AG04449 (cell line): ENCODE data around the genes TOMM7, KLHL7 and NPVF.

DNA sequence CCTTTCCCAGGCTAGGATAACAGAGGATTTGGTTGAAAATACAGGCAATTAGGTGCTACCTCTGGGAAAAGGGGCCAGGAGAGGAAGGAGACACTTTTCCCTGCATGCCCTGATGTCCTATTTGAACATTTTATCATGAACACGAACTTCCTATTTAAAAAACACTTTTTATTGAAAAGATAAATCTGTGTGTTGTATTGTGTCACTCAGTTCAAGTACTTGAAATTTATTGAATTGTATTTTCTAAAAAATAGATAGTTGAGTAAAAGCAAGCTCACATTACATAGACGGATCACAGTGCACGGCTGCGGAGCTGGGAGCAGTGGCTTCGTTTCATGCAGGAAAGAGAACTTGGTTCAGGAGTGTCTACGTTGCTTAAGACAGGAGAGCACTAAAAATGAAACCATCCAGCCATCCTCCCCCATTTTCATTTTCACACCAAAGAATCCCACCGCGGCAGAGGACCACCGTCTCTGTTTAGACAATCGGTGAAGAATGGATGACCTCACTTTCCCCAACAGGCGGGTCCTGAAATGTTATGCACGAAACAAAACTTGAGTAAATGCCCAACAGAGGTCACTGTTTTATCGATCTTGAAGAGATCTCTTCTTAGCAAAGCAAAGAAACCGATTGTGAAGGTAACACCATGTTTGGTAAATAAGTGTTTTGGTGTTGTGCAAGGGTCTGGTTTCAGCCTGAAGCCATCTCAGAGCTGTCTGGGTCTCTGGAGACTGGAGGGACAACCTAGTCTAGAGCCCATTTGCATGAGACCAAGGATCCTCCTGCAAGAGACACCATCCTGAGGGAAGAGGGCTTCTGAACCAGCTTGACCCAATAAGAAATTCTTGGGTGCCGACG, 1.5 kb upstream of the IL6 start:
- RRBS = no CpG with 5 or more reads among the region's 16 CpGs

DNA sequence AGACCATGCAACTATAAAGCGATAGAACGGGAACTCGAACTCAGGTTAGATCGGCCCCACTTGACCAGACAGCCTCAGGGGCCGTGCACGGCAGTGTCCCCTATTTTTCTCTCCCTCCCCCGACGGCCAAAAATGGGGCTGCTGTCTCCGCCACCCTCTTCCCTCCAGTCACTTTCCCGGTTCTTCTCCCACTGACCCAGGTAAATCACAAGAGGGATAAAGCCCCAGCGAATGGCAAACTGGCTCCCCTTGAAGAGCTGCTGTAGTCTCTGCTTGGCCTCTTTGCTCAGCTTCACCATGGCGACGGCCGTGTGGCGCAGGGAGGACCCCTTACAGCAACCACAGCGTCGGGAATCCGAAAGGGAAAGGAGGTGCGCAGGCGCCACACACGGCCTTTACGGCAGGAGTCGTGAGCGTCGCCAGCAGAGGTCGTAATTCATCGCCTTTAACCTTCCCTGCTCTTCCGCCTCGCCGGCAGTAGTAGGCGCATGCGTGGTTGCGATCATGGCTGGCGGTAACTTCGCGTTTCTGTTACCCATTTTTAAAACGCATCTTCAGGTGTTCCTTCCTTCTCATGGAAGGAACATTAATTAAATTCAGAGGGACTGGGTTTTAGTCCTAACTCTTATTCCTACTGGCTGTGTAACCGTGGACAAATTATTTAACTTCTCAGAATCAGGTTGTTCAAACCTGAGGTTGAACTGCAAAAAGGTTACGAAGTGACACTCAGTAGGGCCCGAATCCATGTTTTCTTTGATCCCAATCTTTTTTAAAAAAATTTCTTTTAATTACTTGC, at the start of gene TOMM7:
Gene TOMM7, minus strand, starts transcription at position 369 of the 796 bp plus-strand sequence.
- RRBS = no CpG with 5 or more reads among the region's 40 CpGs

GRCh38 chr7:22859588-22860858, 37.4 kb upstream of the TOMM7 start:
- RRBS = no CpG with 5 or more reads among the region's 8 CpGs

DNA sequence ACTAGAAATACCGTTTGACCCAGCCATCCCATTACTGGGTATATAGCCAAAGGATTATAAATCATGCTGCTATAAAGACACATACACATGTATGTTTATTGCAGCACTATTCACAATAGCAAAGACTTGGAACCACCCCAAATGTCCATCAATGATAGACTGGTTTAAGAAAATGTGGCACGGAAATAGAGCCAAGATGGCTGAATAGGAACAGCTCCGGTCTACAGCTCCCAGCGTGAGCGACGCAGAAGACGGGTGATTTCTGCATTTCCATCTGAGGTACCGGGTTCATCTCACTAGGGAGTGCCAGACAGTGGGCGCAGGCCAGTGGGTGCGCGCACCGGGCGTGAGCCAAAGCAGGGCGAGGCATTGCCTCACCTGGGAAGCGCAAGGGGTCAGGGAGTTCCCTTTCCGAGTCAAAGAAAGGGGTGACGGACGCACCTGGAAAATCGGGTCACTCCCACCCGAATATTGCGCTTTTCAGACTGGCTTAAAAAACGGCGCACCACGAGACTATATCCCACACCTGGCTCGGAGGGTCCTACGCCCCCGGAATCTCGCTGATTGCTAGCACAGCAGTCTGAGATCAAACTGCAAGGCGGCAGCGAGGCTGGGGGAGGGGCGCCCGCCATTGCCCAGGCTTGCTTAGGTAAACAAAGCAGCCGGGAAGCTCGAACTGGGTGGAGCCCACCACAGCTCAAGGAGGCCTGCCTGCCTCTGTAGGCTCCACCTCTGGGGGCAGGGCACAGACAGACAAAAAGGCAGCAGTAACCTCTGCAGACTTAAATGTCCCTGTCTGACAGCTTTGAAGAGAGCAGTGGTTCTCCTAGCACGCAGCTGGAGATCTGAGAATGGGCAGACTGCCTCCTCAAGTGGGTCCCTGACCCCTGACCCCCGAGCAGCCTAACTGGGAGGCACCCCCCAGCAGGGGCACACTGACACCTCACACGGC, 21.9 kb upstream of the HYCC1 start:
- RRBS = no CpG with 5 or more reads among the region's 37 CpGs

DNA sequence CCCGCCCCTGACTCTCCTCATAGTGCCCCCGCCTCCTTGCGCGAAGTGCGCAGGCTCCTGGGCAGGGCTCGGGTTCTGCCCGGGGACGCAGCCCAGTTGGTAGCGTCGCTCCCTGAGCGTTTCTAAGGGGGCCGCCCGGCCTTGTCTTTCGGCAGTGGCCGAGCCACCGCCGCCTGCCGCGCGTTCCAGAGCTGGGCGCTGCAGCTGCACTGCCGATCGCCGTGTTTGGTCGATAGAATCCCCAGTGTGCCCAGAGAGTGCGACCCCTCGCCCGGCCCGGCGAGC, at the start of gene KLHL7:
Gene KLHL7, plus strand, starts transcription at position 71 of the 285 bp plus-strand sequence.
- RRBS = 1% methylated on average over 7 of the region's 30 CpGs

GRCh38 chr7:23211429-23211941, 29.6 kb downstream of the NUP42 start:
- RRBS = no CpG with 5 or more reads among the region's 13 CpGs

DNA sequence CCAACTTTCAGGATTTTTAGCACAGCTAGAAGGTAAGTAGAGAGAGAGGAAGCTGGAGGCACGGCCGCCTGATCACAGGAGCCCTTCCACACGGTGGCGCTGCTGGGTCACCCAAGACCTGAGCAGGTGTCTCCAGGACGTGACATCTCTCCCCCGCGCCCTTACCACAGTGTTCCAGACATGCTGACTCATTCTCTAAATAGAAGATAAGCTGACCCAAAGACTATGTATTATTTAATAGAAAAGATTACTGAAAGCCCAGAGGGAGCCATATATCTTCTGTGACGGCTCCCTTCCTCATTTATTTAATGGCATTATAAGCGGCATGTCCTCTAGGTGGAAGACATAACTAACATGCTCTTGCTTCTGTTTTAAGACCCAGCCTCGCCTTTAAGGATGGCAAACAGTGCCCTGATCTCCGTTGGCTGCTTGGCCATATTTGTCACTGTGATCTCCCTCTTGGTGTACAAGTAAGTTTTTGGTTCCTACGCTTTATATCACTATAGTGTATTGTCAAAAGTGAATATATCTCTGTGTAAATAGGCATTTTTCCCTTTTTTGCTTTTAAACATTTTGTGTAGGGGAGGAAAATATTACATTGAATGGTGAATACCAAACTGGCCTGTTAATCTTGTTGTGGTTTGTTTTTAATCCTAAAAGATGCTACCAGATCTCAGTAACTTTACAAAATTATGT, 25.8 kb upstream of the MALSU1 start:
- RRBS = no CpG with 5 or more reads among the region's 12 CpGs

DNA sequence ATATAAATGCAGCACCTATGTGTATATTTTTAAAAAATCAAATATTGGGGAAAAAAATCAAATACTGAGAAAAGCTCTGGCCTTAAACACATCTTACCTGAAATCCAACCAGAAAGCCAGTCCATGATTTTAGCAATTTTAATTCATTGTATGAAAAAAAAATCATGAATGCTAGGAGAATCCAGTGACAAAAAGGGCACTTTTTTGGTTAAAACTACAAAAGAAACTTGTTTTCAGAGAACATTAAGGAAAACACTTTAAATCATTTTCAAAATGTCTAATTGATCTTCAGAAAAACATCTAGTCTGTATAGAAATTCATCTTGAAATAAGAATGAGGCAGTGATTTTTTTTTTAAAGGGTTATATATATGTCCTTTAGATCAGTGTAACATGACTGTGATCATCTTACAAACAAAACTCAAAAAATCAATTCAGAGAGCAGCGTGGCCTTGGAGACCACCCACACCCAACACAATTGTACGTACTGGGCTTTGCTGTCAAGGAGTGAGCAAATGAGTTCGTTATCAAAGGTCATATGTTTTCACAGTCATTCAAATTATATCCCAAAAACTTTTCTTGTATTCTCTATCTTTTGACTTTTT, 11.4 kb downstream of the MALSU1 start:
- RRBS = no CpG with 5 or more reads among the region's 3 CpGs

DNA sequence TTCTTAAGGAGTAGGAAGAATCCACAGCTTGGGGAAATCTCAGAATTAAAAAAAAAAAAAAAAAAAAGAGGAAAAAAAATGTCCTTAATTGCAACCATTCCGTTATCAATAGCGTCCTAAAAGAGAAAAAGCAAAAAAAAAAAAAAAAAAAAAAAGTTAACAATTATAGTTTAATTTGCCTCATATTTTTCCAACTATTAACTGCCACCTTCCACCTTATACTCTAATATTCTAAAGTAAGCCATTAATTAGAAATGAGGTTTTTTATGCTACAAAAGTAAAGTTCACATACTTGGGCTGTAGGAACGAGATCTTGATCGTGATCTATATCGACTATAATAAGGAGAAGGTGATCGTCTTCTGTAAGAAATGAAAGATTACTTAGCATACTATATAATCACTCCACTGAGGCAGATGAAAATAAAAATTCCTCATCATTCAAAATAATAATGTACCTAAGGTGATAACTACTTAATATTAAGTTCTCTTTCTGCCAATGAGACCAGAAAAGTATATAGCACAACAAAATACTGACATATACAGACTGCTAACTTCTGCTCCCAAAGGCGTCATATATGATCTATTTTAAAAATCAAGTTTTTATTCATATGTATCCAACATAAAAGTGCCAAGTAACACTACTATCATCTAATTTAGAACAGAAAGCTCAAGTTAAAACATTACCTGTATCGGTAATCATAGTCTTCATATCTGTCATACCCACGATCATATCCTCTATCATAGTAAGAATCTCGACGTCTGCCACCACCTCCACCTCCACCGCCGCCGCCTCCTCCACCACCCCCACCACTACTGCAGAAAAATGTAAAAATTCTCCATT, 26.1 kb downstream of the TRA2A start:
- RRBS = no CpG with 5 or more reads among the region's 14 CpGs

DNA sequence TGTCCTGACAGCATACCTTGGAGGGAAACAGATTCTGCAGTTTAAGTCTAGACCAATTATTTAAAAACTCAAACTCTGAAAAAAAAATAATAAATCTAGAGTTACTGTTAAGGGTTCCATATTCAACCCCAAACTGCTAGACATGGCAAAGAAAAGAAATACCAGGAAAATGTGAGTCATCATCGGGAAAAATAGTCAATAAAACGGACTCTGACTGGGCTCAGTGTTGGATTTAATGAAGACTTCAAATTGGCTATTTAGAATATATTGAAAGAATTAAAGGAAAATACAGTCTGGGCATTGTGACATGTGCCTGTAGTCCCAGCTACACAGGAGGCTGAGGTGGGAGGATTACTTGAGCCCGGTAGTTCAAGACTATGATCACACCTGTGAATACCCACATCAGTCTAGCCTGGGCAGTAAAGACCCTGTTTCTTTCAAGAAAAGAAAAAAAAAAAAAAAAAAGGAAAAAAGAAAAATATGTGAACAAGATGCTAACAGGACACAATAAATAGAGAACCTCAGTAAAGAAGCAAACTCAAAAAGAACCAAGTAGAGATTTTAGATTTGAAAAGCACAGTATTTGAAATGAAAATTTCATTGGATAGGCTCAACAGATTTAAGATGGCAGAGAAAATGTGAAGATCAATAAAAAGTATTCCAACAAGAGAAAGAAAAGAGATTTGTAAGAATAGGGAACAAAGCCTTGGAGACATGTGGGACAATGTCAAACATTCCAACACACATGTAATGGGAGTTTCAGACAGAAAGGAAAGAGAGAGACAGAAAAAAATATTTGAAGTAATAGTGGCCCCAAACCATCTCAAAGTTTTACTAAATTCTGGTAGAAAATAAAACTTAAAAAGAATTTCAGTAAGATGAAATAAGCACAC, 30.8 kb downstream of the PALS2 start:
- RRBS = no CpG with 5 or more reads among the region's 3 CpGs

GRCh38 chr7:24833937-24834935, 77.0 kb upstream of the GSDME start:
- RRBS = 82% methylated on average over 7 of the region's 29 CpGs

DNA sequence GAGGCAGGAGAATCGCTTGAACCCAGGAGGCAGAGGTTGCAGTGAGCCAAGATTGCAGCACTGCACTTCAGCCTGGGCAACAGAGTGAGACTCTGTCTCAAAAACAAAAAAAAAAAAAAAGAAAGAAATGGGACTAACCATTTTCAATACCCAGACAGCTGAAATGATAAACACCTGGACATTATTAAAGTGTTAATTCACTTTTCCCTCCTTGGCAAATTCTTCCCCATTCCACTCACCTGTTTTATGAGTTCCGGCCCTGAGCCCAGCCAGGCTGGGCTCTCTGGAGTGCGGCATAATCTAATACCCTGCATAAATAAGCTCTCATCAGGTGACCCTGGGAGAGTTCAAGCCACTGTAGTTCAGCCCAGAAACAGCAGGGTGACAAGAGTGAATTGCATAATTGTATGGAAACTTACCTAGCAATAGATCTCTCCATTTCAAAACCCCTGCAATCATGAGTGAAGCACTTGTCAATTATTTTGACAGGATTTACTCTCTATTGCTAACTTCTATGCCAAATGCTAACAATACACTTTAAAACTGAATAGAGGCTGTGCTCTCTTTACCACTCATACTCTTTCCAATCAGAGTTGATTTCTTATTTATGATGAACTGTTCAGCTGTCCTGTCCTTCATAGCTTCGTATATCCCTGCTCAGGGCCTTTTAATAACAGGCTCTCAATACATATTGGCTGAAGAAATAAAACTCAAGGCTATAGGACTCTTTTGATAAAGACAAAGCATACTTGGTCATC, 94.7 kb downstream of the OSBPL3 start:
- RRBS = no CpG with 5 or more reads among the region's 4 CpGs

GRCh38 chr7:25047704-25048224, 67.8 kb upstream of the OSBPL3 start:
- RRBS = no CpG with 5 or more reads among the region's 17 CpGs

GRCh38 chr7:25112191-25112808, 12.8 kb downstream of the CYCS start:
- RRBS = no CpG with 5 or more reads among the region's 7 CpGs

GRCh38 chr7:25117535-25118392, 7.3 kb downstream of the CYCS start:
- RRBS = no CpG with 5 or more reads among the region's 10 CpGs

DNA sequence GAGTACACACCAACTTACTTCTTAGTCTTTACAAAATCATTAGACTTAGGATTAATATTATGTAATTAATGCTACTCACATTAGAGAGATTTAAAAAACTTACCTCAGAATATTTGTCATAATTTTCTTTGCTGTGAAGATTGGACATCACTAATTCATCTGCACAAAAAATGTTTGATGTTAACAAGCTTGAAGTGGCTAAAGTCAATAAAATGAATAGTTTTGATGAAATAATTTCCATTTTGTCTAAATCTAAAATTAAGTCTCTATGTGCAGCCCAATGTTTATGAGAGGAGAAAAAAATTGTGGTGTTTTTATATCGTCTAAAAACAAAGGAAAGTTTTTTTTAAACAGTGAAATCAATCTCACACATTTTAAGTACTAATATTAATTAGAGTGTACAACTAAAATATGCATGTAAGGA, at the start of gene NPVF:
Gene NPVF, minus strand, starts transcription at position 288 of the 424 bp plus-strand sequence.
- RRBS = no CpG with 5 or more reads among the region's 1 CpG

GRCh38 chr7:25495259-25495678, 267.0 kb upstream of the NPVF start:
- RRBS = no CpG with 5 or more reads among the region's 10 CpGs

DNA sequence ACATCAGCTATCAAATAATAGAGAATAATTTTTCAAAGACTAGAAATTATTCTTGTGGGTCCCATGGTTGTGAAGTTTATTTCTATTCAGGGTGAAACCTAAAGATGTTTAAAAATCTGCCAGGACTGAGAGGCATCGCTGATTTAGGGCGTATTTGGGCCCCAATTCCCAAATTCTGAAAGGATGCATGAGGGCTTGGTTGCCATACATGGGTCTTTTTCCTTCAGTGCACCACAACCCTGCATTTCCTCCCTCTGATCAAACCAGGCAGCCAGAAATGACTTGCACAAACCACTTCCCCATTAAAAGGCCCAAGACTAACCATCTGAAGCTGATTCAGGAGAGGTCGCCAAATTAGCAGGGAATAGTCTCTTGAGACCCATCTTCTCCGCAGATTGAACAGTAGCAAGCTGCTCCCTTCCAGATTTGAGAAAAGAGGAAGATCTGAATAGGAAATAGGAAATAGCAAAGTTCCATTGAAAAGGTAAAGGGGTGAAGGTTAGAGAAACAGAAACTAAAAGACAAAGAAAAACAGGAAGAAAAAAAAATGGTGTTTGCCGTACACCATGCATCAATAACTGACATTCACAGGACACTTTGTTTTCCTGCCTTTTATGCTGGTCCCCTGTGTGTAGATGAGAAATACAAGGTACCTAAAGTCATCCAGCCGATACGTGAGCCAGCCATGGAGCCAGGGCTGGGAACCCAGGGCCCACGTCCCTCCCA, 268.2 kb upstream of the NPVF start:
- RRBS = no CpG with 5 or more reads among the region's 8 CpGs

- RRBS = no CpG with 5 or more reads among the region's 16 CpGs
These were observed 297.0 kb upstream of the NFE2L3 start for GRCh38 chr7:25854844-25855504.

DNA sequence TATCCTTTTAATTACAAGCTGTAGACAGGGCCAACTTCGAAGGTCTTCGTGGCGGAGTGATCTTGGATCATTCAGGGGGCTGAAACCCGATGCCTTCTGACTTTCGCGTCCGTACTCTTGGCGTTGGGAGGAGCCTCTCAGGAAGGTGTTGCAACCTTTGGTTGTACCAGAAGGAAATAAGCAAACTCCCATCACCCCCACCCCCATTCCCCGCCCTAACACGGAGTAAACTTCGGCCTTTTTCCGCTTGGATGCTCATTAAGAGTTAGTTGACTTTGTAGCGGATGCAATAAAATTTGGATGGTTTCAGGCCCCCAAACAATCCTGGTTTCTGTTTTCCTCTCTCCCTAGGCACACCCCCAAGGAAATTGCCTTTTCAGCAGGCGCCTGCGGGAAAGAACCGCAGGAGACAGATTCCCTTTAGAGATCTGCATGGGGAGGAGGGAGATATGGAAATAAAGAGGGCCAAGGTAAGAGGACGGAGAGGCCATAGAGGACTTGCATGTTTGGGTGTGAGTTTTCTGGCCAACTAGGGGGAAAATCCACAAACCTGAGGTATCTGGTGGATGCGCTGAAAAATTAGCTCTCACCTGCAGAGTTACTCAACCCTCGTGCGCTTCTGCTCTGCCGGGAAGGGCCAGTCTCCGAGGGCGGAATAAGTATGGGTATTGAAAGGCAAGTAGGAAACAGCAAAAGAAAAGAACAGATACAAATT, 294.4 kb upstream of the NFE2L3 start:
- RRBS = no CpG with 5 or more reads among the region's 23 CpGs